Suprapubic skin (tissue), 4 donors: ENCODE measurements around a stretch of chr4.

DNA sequence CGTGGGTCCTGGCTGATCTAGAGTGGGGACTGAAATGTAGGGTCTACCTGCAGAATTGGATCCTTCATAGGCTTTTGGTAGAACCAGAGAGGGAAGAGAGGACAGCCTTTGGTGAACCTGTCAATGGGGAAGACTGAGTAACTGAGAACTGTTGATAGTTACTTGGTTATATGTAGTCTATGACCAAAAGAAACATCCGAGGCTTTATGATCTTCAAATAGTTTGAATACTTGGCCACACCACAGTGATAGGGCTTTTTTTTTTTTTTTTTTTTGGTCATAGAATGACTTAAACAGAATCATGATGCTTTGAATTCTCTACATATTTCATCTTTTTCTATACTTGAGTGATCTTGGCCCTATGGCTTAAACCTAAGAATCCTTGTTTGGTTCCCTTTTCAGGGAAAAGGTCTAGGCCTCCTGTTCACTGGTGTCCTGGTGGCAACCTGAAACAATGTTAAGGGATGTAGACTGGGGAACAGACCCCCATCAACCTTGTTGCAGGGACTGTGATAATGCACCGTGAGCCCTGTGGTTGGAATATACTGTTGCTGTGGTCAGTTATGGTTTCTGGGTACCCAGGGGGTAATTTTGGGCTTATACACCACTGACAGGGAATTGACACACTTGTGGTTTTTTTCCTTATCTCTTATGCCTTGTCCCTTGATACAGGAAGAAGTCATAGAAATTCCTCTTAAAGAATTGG is 63.8 kb upstream of the WDR1 start:
- PRO-cap: no peak
- RAMPAGE, long total RNA, 4 experiments: no peak in any of the 4 experiments

DNA sequence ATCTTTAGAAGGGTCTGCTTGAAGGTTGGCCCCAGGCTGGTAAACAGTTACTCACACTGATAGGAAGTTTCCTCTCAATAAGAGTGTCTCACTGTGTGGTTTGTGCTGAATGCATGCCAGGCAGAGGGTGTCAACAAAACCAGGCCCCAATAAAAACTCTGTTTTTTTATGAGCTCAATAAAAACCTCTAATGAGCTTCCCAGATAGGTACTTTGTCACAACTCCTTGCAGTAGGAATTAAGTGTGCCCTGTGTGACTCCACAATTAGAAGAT is 35.4 kb downstream of the ZNF518B start:
- PRO-cap: no peak
- RAMPAGE, long total RNA, 4 experiments: no peak in any of the 4 experiments

DNA sequence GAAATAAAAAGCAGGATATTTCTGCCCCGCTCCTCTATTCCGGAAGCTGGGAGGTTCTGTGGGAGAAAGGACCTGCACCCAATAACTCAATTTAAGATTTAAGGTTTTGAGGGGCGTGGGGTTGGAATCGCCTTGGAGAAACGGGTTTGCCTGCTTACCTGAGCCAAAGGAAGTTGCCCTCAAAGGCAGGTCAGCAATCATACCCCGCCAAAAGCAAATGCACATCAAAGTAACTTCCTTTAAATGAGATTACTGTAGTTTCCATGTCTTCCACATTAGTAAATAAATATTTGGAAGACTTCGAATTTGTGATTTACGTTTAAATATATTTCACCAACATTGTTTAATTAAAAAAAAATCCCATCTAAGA is 999 bp upstream of the HS3ST1 start:
- PRO-cap: no peak
- RAMPAGE, long total RNA, 4 experiments: no peak in any of the 4 experiments

DNA sequence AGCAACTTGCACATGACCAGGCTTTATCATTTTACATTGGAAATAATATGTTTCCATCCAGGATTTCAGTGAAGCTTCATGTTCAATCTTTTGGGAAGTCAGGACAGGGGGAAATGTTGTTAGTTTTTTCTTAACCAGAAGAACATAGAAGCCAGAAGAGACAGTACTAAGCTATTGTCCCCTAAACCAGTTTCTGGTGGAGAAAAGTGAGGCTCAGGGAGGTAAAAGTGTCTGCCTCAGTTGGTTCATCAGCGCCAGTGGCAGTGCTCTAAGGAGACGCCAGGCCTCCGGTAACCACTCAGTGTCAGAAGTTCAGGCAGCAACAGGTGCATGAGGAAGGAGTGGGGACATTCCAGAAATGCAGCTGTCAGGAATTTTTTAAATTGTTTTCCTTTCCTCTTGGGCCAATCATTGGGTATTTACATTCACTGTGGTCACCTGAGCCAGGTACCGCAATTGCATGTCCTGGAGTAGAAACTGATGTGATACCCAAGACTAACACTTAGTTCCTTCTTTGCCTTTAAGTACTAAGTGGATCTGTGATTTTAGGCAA is 40.1 kb upstream of the HS3ST1 start:
- PRO-cap: no peak
- RAMPAGE, long total RNA, 4 experiments: no peak in any of the 4 experiments

DNA sequence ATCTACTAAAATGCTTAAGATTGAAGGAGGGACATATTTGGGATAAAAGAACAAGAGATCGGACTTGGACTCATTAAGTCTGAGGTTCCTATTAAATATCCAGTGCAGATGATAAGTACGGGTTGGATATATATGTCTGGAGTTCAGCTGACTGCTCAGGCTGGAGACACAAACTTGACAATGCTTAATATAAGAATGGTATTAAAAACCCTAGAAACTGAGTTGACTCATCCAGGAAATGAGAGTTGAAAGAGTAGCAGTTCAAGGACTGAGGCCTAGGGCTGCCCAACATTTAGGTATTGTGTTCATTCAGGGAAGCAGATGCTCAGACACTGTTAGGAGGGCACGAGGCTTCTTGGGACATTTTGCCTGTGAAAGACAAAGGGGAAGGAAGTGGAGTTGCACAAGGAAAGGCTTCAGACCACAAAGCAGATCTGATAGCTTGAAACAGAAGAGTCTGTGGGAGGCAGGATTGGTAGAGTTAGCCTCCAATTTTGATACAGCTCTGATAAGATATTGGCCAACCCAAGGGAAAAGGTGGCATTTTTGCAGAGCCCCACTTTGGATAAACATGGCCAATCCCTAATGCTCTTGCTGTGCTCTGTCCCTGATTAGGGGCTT is 52.0 kb upstream of the HS3ST1 start:
- PRO-cap: no peak
- RAMPAGE, long total RNA, 4 experiments: no peak in any of the 4 experiments

DNA sequence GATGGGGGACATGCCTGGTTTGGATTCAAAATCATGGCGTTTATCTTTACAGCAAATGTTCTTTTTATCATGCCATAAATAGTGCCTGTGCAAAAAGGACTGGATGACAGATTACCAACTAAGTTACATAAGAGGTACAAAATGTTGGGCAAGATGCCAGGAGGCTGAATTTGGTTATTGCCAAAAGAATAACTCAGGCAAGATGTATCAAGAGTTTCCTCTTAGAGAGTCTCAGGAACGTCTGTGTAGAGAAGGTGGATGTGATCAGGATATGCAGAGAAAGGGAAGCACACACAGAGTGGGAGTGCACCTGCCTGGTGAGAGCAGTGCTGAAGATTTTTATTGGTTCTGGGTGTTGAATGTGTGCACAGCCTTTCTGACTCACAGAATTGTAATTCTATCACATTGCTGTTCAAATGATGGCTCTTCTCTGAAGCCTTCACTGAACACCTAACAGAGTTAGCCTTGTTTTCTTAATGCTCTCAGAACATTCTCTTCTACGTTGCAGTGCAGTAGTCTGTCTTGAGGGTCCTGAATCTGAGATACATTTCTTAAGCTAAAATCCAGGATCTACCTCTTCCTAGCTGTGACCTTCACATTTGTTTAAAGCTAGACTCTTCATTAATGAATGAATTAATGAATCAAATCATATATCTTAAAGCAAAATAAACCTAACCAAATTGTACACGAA is 156.9 kb upstream of the HS3ST1 start:
- PRO-cap: no peak
- RAMPAGE, long total RNA, 4 experiments: no peak in any of the 4 experiments

- PRO-cap: no peak
- RAMPAGE, long total RNA, 4 experiments: no peak in any of the 4 experiments
Measured at GRCh38 chr4:13244384-13244817, 239.7 kb downstream of the RAB28 start.

- PRO-cap: no peak
- RAMPAGE, long total RNA, 4 experiments: no peak in any of the 4 experiments
Measured at GRCh38 chr4:13627942-13628503, 498 bp upstream of the BOD1L1 start.

GRCh38 chr4:13705367-13706266 is 78.1 kb upstream of the BOD1L1 start:
- PRO-cap: no peak
- RAMPAGE, long total RNA, 4 experiments: no peak in any of the 4 experiments

DNA sequence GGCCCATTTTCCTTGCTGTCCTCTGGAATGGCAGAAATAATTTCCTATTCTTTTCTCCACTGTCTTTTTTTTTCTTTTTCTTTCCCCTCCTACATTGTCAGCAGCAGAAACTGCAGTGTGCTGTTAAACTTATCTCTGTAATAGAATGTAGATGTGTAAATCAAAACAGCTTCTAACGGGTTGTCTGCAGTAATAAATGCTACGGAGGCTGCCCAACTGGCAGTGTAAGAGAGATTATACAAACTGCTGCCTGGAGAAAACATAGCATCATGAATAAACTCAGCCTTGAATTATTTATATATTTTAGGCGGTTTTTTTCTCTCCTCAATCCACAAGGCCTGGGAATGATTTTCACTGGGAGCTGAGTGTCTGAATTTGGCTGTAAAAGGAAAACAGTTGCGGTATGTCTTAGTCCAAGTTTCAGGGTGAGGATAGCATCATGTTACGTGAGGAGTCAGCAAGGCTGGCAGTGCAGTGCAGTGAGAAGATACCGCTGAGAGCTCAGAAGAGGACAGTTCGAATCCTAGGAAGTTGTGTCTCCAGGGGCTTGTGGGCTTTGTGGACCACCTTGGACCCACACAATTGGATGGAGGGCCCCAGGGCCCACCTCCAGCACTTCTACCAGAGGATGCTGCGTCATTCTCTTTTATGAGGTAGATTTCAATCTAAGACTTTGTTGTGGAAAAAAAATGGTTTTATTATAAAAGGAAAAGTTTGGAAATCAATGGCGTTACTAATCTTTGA is 291.5 kb upstream of the BOD1L1 start:
- PRO-cap: no peak
- RAMPAGE, long total RNA, 4 experiments: no peak in any of the 4 experiments

GRCh38 chr4:14771093-14771586 is 231.1 kb upstream of the CPEB2 start:
- PRO-cap: no peak
- RAMPAGE, long total RNA, 4 experiments: no peak in any of the 4 experiments

DNA sequence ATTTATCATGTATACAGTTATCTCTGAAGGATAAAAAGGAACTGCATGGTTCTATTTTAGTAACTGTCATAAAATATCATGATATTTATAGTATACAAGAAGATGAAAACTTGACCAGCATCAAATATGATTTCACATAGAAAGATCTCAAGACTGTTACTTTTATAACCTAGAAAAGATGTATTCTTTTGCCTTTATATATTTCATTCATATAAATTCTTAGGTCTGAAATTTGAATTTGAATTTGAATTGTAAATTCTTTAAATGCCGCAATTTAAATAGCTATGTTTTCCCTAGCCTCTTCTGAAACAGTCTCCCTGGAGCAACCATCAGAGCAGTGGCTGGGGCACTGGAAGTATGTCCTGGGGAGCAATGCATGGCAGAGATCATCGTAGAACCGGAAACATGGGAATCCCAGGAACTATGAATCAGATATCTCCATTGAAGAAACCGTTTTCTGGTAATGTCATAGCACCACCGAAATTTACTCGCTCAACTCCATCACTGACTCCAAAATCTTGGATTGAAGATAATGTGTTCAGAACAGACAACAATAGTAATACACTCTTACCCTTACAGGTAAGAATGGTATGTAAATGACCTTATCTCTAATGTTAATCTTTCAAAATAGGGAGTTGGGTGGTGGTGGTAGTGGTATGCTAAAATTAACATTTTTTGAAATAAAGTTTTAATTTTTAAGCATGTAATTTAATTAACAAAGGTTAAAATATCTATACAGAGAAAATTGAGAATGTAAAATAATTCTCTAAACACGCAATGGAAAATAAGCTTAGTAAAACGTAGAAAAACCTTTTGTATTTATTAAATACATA is 4.9 kb downstream of the CPEB2 start:
- PRO-cap: no peak
- RAMPAGE, long total RNA, 4 experiments: no peak in any of the 4 experiments

DNA sequence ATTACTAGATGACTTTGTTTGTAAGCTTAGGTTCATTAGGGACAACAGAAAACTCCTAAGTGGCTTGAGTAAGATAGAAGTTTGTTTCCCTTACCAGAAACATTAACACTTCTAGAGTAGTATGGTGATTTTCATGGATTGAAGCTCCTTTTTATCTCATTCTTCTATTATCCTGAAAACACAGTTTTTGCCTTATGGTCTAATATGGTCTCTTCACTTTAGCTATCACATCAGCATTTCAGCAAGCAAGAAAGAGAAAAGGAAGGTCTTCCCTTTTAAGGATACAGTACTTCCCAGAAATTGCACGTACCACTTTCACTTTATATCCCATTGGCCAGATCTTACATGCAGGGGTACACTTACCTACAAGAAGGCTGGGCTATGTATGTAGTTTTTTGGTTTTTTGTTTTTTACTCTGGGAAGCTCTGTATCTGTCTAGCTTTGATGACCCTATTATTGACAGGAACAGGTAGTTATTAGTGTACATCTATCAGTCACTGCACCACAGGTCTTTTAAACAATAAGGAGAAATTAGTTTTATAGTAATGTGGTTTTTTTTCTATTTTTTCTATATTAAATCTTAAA is 27.4 kb downstream of the CPEB2 start:
- PRO-cap: no peak
- RAMPAGE, long total RNA, 4 experiments: no peak in any of the 4 experiments

GRCh38 chr4:15205495-15205905 is 203.2 kb downstream of the CPEB2 start:
- PRO-cap: no peak
- RAMPAGE, long total RNA, 4 experiments: no peak in any of the 4 experiments

DNA sequence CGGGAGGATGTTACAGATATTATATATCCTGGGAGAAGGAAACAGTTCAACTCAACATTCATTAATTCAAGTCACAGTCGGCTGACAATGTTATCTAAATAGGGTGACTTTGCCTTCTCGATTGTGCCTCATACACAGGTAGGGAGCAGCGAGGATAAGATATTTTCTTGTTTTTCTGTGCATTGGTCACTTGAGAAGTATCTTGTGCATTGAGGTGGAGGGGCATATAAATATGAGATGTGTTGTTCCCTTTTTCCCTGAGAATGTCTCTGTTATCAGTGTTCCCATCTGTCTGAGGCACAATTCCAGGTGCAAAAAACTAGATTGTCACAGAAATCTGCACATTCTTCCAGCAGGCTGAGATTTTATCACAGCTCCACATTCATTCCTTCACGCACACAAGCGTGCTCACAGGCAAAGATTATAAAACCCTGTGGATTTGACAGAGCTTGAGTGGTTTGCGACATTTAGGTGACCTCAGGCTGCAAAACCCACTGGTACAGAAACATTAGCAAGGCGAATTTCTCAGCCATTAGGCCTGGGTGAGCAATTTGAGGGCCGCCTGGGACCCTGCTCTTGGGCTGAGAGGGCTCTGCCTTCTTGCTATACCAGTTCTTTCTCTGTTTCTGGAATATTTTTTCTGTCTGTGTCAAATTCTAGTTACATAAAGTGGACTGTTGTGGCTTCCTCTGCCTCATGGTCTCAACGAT is 86.9 kb upstream of the C1QTNF7 start:
- PRO-cap: no peak
- RAMPAGE, long total RNA, 4 experiments: no peak in any of the 4 experiments

- PRO-cap: no peak
- RAMPAGE, long total RNA, 4 experiments: no peak in any of the 4 experiments
Measured at GRCh38 chr4:15385977-15386455, 41.8 kb upstream of the C1QTNF7 start.

GRCh38 chr4:15478559-15479133 is 9.0 kb downstream of the CC2D2A start:
- PRO-cap: no peak
- RAMPAGE, long total RNA, 4 experiments: no peak in any of the 4 experiments

GRCh38 chr4:15627746-15628254 is 27.4 kb downstream of the FBXL5 start:
- PRO-cap: no peak
- RAMPAGE, long total RNA, 4 experiments: no peak in any of the 4 experiments

DNA sequence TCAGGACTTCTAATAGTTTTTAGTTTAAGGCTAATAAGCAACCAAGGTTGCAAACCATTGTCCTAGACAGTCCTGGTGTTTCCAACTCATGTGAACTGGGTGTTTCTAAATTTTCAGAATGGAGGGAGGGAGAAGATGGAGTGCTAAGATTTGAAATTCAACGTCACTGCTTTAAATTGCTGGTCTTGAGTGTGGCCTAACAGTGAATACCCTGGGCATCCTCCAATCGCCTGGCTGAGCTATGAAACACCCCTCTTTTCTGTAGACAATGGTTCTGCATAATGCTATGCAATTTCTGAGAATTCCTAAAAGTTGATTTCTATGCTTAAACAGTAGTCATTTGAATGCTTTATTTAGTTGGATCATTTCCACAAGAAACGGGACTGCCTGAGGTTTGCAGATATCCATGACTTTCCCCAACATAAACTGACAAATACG is 1.2 kb downstream of the FBXL5 start:
- PRO-cap: no peak
- RAMPAGE, long total RNA, 4 experiments: no peak in any of the 4 experiments

- PRO-cap: no peak
- RAMPAGE, long total RNA, 4 experiments: no peak in any of the 4 experiments
Measured at GRCh38 chr4:16084323-16084776, 527 bp upstream of the PROM1 start.